GM12892 (cell line): Measurements from ENCODE around the gene MGAT5B.

GRCh38 chr17:76352702-76353468 is 831 bp downstream of the PRPSAP1 start:
- RRBS, result 1% methylated on average over 6 of the region's 38 CpGs

GRCh38 chr17:76383815-76384172 is 615 bp upstream of the SPHK1 start:
- RRBS, result under 1% methylated on average over 11 of the region's 36 CpGs

- RRBS, result no CpG with 5 or more reads among the region's 19 CpGs
Observed at GRCh38 chr17:76491815-76492910, 9.1 kb downstream of the RHBDF2 start.

DNA sequence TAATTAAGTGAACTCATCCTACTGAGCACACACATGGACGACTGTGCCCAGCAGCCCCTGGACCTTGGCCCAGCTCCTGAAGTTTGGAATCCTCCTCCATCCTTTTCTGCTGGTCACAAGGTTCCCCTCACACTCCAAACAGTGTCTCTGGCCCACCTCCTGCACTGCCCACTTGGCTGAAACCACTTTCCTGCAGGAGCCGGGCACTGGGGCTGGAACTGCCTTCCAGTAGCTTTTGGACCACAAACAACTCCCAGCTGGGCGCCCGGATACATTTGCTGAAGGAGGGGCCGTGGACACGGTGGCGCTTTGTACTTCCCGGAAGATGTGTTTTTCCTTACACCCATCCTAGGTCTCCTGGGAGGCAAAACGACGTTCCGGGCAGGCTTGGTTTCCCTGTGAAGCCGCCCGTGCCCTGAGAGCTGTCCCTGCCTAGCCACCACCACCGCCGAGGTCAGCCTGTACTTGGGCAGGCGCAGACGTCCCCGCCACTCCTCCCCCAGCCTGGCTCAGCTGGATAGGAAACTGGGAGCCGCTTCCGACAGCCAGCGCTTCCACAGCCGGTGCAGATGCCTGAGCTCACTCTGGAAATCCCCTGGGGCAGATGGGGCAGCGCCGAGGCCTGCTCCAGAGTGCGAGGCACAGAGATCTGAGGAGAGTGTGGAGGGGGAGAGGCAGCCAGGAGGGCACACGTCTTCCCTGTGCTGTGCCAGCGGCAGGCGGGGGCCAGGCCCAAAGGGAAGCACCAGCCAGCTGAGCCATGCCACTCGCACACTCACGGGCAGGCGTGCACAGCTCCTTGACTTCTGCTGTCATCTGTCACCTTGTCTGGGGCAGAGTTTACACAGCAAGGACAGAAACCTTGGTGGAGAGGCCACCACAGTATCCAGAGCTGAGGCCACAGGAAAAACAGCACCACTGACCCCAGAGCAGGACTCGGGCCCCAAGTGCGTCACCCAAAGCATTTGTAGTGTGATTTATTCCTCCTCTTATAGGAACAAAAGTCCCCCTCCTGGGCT is 3.2 kb downstream of the RHBDF2 start:
- RRBS, result 98% methylated on average over 7 of the region's 33 CpGs

DNA sequence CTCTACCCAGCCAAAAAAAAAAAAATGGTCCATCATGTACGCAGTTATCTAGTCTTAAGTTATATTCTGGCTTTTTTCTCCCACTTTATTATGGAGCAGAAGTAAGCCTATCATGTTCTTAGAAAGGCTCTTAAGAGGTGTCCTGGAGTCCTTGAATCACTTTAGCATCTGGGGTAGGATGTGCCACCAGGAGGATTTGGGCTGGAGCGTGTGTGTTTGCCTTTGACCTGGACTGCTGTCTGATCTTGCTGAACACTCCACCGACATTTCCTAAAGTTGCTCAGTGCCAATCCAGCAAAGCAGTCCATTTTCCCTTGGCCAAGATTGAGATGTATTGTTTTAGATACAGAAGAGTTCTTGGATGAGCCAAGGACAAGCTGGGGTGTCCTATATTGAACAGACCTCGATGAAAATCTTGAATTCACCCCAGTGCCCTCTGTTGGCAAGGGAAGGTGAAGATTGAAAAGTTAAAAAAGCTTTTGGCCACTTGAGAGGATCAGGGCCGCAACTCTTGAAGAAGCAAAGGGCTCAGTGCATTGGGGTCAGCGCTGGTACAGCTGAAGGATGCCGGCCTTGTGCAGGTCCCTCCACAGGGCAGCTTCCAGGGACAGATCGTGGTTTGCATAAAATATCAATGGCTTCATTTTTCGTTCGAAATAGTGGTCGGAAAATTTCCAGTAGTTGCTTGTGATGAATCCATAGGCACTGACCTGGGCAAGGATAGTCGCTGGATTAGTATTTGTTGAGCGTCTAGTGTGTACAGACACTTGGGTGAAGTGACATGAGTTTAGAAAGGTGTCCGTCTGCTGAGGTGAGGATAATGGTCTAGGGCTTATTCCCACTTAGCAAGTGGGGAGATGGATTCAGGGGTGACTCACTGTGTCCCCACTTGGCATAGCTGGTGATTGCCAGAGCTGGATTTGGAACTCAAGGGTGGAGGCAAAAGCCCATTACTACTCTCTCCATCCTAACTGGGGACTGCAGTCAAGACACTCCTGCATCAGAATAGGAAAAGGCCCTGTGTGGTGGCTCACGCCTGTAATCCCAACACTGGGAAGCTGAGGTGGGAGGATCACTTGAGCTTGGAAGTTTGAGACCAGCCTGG is 19.7 kb downstream of the ST6GALNAC2 start:
- RRBS, result no CpG with 5 or more reads among the region's 15 CpGs

DNA sequence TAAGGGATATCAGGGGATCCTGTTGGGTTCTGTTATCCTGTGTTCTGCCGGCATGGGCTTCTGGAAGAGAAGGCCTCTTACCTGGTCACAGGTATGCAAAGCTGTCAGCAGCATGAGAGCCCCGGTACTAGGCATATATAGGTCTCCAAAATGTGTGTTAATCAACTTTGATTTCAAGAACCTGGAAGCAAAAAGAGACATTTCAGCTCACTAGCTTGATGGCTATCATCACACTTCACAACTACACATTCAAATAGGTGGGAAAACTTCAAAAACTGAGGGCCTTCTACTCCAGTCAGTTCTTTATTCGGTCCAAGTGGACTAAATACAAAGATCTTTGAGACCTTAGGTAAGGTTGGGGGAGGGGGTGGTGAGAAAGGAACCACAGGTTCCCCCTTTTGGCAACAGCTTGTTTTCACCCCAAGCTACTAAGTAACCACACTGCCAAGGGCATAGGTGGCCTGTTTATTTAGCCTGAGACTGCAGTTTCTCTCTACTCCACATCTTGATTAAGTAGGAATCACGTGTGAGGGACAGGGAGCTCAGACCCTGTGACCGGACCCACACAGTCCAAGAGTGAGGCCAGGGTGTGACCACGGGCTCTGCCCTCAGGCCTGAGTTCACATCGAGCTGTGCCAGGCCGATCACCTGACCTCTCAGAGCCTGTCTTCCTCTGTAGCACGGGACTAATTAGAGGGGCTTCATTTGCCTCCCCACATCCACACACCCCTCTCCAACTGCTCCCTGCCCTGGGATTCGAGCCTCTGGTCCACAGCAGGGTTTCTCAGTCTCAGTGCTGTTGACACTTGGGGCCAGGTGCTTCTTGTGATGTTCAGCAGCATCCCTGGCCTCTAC is 18.1 kb downstream of the ST6GALNAC2 start:
- RRBS, result 95% methylated on average over 2 of the region's 10 CpGs

DNA sequence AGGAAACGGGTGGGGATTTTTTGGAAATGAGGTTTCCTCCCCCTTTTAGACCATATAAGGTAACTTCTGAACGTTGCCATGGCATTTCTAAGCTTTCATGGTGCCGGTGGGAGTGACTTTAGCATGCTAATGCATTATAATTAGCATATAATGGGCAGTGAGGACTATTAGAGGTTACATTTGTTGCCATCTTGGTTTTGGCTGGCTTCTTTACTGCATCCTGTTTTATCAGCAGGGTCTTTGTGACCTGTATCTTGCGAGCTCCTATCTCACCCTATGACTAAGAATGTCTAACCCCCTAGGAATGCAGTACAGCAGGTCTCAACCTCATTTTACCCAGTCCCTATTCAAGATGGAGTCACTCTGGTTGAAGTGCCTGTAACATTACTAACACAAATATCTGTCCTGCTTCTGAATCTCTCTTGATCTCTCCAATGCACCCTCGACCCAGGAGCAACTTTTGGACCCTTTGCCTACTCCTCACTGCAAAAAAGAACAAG is 16.2 kb upstream of the ST6GALNAC2 start:
- RRBS, result no CpG with 5 or more reads among the region's 5 CpGs

DNA sequence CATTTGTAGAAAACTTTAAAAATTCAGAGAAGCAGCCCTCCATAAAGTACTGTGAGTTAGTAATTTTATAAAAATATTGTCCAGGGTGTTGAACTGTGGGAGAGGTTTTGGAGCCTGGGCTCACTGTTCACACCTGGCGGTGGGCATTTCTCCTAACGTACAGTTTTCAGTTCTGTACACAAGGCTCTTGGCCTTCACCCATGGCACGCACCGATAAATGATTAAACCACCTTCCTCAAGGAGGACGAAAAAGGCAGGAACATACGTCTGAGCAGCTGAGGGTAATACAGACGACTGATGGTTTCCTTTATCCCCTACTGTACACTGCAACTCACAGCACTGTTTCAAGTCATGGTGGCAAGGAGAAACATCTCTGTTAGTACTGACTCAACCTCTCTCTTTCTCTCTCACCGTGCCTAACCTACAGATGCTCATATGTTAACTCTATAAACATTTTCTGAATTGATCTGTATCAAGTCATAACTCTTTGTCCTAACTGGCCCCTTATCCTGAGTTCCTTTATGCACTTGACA is 1.5 kb upstream of the ST6GALNAC1 start:
- RRBS, result no CpG with 5 or more reads among the region's 8 CpGs

GRCh38 chr17:76721811-76722574 is 4.4 kb downstream of the JMJD6 start:
- RRBS, result no CpG with 5 or more reads among the region's 11 CpGs

- RRBS, result no CpG with 5 or more reads among the region's 4 CpGs
Observed at GRCh38 chr17:76732689-76733785, 4.1 kb downstream of the SRSF2 start.

- RRBS, result no CpG with 5 or more reads among the region's 2 CpGs
Observed at GRCh38 chr17:76733786-76734336, 3.3 kb downstream of the SRSF2 start.

- RRBS, result no CpG with 5 or more reads among the region's 6 CpGs
Observed at GRCh38 chr17:76773447-76773716, 35.5 kb downstream of the MFSD11 start.

DNA sequence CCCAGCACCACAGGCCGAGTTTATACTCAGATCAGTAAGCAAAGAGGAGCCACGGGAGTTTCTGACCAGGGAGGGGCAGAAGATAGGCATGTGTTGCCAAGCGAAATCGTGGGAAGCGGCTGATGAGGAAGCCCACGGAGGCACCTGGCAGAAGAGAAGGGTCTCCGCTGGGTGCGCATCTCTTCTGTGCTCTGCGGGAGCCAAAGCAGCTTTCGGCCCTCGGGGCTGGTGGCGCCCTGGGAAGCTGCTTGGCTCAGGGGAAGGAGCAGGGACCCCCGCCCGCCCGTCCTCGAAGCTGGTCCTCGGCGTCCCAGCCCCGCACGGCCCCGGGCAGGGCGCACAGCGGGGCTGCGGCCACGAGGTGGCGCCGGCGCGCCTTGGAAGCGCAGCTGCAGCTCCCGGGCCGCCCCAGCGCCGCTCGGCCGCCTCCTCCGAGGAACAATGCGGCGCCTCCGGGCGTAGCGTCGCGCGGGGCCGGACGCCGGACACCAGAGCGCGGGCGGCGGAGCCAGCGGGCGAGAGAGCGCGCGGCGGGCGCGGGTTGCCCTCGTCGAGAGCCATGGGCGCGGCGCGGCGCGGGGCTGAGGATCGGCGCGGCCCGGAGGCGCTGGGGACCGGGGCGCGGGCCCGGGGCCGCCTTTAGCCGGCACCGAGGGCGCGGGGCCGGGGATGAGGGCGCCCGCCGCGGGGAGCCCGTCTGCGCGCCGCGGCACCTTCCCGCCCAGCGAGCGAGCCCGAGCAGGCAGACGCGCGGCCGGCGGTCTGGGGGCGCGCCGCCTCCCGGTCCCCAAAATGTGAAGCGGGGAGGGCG is at the start of gene MGAT5B:
TSS of gene MGAT5B (plus strand) at position 417 of the 811 bp plus-strand sequence.
- RRBS, result 3% methylated on average over 20 of the region's 107 CpGs

DNA sequence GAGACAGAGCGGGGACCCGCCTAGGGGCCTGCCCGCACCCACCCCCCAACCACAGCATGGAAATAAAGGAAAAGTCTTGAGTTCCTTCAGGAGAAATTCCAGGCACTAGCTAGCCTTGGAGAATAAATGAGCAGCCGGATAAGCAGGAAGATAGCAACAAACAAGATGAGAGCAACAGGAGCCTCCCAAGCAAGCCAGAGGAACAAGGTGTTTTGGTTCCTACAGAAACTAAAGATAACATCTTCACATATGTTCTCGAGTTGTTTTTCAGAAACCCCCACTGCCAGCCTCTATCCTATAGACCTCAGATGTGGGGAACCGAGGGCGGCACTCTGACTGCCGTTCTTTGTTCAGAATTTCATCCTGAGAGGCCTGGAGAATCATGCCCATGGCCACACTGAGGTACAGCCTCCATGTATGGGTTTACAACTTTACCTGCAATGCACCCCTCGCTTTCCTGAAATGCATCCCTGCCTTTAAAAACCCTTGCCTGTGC is 129.1 kb downstream of the MGAT5B start:
- RRBS, result no CpG with 5 or more reads among the region's 9 CpGs

GRCh38 chr17:77126460-77126982 is 14.2 kb upstream of the SEC14L1 start:
- RRBS, result no CpG with 5 or more reads among the region's 11 CpGs

GRCh38 chr17:77142602-77143702 is 2.2 kb downstream of the SEC14L1 start:
- RRBS, result no CpG with 5 or more reads among the region's 11 CpGs

- RRBS, result no CpG with 5 or more reads among the region's 2 CpGs
Observed at GRCh38 chr17:77144176-77144482, 3.4 kb downstream of the SEC14L1 start.

GRCh38 chr17:77146803-77147369 is 6.1 kb downstream of the SEC14L1 start:
- RRBS, result 41% methylated on average over 8 of the region's 17 CpGs

- RRBS, result no CpG with 5 or more reads among the region's 12 CpGs
Observed at GRCh38 chr17:77178628-77179001, 37.8 kb downstream of the SEC14L1 start.

DNA sequence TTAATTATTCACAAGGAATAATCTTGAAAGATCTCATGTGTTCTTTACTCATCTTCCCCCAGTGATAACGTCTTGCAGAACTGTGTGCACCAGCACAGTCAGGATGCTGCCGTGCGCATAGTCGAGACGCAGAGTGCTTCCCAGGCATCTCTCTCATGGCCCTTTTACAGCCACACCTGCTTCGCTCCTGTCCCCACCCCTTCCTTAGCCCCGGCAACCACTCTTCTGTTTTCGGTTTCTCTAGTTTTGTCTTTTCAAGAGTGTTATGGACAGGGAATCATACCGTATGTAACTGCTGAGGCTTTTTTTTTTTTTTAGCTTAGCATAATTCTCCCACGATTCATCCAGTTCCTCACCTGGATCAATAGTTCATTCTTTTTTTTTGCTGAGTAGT is 47.3 kb downstream of the SEC14L1 start:
- RRBS, result no CpG with 5 or more reads among the region's 10 CpGs